Gastrocnemius medialis (tissue), 3 donors: ENCODE measurements around a stretch of chr3.

DNA sequence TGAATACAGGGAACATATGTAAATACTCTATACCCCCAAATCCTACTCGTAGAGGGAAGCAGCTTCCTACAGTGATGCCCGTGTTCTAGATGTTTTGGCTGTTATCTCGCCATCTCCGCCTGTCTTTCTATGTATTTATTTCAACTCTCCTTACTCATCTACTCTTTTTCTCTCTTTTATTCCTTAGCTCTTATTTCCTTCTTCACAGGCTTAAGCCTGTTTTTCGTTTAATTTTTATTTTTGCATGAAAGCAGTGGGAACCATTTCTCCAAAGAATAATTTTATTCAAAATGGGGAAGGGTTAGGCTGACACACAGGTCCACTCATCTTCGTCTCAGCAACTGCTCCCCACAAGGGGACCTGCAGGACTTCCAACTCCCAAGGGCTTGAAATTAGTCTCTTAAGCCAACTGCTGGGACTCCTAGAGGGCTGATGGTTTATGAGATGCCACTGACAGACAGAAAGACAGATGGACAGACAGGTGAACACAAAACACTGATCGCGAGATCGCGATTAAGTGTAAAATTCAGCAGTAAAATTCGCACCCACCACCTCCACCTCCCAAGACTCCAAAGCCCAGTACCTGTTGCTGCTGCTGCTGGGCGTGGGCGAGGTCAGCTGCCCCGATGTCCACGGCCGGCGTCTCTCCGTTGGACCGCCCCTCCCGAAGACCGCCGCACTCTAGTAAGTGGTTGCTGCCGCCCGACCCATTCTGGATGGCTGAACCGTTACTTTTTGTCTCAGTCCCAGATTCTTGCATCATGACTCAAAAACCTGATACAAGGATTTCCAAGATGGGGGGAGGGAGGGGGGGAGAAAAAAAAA is 385.7 kb downstream of the FOXP1 start:
- PRO-cap: no peak
- RAMPAGE, long total RNA, 3 experiments: start-site peak on the minus strand in 2 of 3 experiments, centred at positions 650 to 673 of the sequence, 21 to 26 reads per replicate

GRCh38 chr3:71210180-71211025 is 373.1 kb downstream of the FOXP1 start:
- PRO-cap: unidirectional peak, plus-strand start at chr3:71210667
- RAMPAGE, long total RNA, 3 experiments: no peak in any of the 3 experiments

DNA sequence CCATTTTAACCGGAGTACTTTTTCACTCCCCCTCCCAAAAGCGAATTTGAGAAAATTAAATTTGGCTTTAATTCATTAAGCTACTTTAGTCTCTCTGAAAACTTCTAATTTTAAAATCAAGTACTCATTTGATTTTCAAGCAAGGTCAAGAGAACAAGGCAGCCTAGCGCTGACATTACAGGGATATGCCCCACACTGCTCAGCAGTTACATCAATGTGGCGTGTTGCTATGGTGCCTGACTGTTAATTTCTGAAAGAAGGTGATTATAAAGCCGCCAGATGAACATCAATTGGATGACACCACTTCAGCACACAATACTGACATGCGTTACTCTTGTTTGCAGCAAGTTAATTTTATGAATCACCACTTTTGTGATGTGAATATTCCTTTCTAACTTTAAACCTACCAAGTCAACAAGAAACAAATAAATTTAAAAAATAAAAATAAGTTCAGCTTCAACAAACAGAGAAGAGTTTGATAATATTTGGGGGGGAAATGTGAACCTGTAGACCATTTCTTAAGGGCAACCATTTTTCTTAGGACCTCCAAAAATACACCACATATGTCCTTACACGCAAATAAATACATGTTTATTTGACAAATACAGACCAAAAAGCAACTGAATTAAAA is 284.3 kb downstream of the FOXP1 start:
- PRO-cap: no peak
- RAMPAGE, long total RNA, 3 experiments: no peak in any of the 3 experiments

- PRO-cap: no peak
- RAMPAGE, long total RNA, 3 experiments: no peak in any of the 3 experiments
These were observed 274.2 kb downstream of the FOXP1 start for GRCh38 chr3:71309345-71309674.

GRCh38 chr3:71310316-71311016 is 273.1 kb downstream of the FOXP1 start:
- PRO-cap: no peak
- RAMPAGE, long total RNA, 3 experiments: no peak in any of the 3 experiments

DNA sequence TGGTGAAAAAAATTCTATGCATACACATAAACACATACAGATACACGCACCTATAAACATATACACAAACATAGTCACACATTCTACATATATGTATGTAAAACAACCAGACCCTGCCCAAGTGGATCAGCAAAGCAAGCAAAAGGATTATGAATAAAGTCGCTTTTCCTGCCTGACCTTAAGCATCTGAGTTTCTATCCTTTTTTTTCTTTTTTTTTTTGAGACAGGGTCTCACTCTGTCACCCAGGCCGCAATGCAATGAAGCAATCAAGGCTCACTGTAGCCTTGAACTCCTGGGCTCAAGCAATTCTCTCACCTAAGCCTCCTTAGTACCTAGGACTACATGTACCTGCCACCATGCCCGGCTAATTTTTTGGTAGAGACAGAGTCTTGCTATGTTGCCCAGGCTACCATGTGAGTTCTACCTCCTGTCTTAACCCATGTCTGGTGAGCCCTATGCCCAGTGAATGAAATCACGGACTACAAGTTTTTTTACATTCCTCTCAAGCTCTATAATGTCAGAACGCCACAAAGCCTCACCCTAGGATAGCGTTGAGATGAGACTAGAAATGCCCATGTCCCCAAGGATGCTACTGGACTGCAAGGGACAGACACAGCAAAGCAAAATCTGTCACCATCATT is 162.9 kb downstream of the FOXP1 start:
- PRO-cap: no peak
- RAMPAGE, long total RNA, 3 experiments: no peak in any of the 3 experiments

- PRO-cap: no peak
- RAMPAGE, long total RNA, 3 experiments: no peak in any of the 3 experiments
These were observed 162.1 kb downstream of the FOXP1 start for GRCh38 chr3:71421498-71421767.

DNA sequence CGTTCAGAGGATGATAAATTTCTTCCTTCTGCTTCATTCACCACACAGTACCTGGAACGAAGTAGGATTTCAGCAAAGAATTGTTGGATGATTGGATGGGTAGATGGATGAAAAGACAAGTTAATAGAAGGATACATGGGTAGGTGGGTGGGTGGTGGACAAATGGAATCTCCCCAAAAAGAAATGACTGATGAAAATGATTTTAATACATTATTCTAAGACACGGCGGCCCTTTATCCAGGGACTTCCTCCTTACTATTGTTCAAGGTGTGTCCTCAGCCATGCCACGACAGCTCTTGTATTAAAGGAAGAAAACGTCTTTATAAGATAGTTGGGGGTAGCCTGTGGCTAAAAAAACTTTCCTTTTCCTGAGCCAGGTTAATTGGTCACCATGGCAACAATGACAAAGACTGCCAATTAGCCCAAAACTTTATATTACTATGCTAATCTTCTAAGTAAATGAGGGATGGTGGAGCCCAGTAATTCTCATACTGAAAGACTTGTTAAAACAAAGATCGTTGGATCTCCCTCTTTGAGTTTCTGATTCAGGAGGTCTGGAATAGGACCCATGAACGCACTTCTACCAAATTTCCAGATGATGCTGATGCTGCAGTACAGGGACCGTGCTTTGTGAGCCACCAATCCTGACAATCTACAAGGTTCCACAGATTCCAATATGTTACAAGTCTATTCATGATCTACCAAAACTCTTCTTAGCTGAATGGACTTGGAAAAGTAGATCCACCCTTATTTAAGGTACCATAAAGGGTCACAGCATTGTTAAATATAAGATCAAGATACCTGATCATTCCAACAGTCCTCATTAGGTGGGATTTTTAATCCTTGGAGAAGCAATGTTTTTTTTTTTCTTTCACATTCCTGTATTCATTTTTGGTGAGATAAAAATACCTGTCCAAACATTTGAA is 116.0 kb downstream of the FOXP1 start:
- PRO-cap: no peak
- RAMPAGE, long total RNA, 3 experiments: no peak in any of the 3 experiments

DNA sequence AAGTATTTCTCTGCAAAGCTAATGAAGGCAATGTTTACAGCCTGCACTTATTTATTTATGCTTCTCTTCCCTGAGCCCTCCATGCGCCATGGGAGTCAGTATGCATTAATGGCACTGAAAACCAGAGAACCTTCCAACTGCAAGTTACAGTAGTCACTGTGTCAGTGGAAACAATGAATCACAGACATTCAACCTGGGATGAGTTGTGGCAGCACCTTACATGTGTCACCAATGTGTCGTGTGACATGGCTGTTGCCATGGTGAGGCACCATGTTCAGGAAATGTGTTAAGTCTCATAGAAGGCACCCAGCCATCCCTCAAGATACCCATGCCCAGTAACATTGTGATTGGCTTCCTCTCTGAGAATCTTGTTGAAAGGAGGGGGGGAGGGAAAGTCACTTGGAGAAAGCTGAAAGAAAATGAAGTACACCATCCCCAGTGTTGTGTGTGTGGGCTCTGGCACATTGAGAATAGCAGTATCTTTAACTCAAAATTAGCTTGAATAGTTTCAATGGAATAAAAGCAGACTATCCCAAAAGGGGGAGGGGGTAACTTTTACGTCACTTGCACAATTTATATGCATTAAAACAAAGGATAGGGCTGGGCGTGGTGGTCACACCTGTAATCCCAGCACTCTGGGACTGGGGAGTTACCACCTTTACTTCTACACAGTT is 104.8 kb downstream of the FOXP1 start:
- PRO-cap: no peak
- RAMPAGE, long total RNA, 3 experiments: no peak in any of the 3 experiments

DNA sequence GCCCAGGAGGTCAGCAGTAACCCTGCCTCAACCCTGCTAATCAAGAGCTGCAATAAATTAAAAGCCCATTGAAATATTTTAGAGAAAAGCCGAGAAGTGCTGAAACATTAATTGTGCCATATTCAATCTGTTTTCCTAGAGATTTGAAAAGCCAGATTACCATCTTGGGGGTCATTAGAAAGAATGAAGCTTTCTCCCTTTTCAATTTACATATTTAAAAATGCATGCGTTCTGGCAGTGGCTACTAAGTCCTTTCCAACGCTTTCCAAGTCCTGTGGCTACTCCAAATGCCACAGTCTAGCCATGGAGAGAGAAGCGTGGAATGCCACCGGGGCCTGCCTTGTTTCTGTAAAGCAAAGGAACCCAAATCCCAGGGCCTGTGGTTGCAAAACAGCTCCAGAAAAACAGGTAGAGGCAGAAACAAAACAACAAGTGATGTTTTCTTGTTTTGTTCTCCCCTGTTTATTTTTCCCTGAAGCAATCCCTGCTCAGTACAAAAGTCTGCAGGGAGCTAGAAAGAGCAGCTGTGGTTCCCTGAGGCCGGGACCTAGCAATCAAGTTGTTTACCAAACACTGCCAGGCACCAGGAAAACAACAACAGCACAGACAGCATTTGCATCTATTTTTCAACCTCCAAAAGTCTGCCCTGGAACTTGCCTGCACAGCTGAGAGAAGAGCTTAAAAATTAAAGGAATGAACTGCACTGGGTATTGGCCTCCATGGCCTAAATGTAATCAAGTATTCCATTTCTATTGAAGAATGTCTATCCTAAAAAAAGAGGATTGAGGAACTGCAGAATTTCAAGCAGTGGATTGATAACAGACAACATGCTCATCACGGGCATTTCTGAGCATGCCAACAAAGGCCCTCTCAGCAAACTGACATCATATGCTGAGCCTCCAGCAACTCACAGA is 85.5 kb downstream of the FOXP1 start:
- PRO-cap: no peak
- RAMPAGE, long total RNA, 3 experiments: no peak in any of the 3 experiments

DNA sequence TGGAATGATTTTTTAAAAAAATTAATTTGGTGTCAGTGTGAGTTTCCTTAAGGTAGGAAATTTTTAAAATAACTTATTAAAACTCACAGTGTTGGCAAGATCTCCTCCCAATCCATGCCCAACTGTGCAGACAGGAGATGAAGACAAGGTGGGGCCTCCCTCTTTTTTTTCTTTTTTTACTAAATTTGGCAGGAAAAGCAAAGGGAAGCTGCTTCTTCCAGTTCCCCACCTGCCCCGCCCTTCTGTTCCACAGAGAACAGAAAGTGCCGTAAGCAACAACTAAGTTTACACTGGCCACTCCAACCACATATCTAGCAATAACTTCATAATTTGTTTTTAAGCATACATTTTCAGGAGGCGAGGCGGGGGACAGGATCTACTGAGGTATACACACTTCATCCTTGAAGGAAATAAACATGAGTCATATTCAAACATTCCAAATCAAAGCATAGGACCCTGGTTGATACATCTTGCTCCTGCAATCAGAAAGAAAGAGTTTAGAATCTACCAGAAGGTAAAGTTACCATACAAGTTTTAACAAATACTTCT is 50.9 kb downstream of the FOXP1 start:
- PRO-cap: no peak
- RAMPAGE, long total RNA, 3 experiments: no peak in any of the 3 experiments

DNA sequence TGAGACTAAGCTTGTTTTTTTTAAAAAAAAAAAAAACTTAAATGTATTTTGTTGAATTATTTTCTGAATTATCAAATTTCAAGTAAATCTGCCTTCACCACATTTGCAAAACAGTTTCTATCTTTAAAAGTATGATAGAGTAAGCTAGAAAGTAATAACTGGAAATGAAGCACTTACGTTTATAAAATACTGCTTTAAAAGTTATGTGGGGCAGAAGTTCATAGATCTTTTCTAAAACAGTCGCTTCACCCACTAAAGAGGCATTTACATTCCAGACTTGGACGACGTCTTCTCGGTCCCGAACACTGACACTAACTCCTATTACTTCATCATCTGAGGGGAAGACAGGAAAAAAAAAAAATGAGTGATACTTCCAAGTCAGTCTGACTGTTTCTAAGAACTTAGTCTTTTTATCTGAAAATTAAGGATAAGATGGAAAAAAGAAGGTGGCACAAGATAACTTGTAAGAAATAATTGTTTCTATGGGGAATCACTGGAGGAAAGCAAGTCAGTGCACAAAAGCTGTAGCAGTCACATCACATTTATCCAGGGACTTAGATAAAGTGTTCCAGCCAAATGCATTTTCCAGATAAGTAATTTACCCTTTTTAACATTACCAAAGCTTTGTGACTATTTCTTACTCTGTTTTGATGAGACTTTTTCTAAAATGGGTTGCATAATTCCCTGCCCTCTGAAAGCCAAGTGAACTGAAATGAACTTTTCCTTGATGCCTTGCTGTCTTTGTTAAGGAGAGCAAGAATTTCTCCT is 35.2 kb downstream of the EIF4E3 start:
- PRO-cap: no peak
- RAMPAGE, long total RNA, 3 experiments: no peak in any of the 3 experiments

- PRO-cap: no peak
- RAMPAGE, long total RNA, 3 experiments: no peak in any of the 3 experiments
These were observed 1.6 kb downstream of the EIF4E3 start for GRCh38 chr3:71723583-71724074.

DNA sequence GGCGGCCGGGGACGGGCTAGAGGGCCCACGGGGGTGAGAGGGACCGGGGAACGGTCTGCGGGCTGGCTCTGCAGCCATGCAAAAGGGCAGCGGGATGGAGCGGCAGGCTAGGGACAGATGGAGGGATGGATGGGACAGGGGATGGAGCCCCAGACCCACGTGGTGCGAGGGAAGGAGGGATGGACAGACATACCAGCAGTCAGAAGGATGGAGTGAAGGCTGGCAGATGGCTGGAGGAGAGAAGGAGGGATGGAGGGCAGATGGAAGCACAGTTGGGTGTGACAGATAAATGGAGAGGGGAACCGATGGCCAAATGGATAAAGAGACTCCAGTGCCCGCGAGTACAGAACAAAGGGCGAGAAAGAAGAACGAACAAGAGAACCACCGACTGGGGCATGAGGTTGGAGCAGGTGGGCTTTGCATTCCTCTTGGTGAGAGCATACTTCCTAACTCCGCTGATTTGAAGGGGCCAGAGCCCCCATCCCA is 504 bp upstream of the EIF4E3 start:
- PRO-cap: no peak
- RAMPAGE, long total RNA, 3 experiments: no peak in any of the 3 experiments

DNA sequence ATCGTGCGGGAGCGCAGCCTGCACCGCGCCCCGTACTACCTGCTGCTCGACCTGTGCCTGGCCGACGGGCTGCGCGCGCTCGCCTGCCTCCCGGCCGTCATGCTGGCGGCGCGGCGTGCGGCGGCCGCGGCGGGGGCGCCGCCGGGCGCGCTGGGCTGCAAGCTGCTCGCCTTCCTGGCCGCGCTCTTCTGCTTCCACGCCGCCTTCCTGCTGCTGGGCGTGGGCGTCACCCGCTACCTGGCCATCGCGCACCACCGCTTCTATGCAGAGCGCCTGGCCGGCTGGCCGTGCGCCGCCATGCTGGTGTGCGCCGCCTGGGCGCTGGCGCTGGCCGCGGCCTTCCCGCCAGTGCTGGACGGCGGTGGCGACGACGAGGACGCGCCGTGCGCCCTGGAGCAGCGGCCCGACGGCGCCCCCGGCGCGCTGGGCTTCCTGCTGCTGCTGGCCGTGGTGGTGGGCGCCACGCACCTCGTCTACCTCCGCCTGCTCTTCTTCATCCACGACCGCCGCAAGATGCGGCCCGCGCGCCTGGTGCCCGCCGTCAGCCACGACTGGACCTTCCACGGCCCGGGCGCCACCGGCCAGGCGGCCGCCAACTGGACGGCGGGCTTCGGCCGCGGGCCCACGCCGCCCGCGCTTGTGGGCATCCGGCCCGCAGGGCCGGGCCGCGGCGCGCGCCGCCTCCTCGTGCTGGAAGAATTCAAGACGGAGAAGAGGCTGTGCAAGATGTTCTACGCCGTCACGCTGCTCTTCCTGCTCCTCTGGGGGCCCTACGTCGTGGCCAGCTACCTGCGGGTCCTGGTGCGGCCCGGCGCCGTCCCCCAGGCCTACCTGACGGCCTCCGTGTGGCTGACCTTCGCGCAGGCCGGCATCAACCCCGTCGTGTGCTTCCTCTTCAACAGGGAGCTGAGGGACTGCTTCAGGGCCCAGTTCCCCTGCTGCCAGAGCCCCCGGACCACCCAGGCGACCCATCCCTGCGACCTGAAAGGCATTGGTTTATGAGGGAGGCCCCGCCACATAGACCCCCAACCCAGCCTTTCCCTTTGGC is 845 bp downstream of the GPR27 start:
- PRO-cap: no peak
- RAMPAGE, long total RNA, 3 experiments: no peak in any of the 3 experiments

GRCh38 chr3:71806569-71807196 is 21.7 kb upstream of the PROK2 start:
- PRO-cap: no peak
- RAMPAGE, long total RNA, 3 experiments: no peak in any of the 3 experiments

- PRO-cap: no peak
- RAMPAGE, long total RNA, 3 experiments: no peak in any of the 3 experiments
These were observed 354.0 kb upstream of the PROK2 start for GRCh38 chr3:72138996-72139238.

GRCh38 chr3:72753780-72754102 is 94.5 kb downstream of the SHQ1 start:
- PRO-cap: no peak
- RAMPAGE, long total RNA, 3 experiments: no peak in any of the 3 experiments

- PRO-cap: no peak
- RAMPAGE, long total RNA, 3 experiments: no peak in any of the 3 experiments
These were observed 91.3 kb downstream of the SHQ1 start for GRCh38 chr3:72756779-72757410.

DNA sequence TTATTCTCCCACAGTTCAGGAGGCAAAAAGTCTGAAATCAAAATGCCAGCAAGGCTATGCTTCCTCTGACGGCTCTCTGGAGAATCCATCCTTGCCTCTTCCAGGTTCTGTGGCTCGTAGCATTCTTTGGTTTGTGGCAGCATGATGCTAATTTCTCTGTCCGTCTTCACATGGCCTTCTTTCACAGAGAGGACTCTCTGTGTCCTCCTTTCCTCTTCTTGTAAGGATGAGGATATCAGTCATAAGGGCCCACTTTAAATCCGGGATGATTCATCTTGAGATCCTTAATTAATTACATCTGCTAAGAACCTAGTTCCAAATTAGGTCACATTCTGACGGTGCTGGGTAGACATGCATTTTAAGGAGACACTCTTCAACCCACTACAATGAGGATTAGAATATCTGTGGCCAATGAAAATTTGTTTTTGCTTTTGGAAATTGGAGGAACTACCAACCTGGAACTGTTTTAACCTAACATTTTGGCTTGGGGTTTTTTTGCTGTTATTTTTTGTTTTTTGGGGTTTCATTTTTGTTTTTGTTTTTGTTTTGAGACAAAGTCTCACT is 15.6 kb upstream of the GXYLT2 start:
- PRO-cap: no peak
- RAMPAGE, long total RNA, 3 experiments: no peak in any of the 3 experiments